SJSA1 (cell line): ENCODE results near the gene MAST2.

DNA sequence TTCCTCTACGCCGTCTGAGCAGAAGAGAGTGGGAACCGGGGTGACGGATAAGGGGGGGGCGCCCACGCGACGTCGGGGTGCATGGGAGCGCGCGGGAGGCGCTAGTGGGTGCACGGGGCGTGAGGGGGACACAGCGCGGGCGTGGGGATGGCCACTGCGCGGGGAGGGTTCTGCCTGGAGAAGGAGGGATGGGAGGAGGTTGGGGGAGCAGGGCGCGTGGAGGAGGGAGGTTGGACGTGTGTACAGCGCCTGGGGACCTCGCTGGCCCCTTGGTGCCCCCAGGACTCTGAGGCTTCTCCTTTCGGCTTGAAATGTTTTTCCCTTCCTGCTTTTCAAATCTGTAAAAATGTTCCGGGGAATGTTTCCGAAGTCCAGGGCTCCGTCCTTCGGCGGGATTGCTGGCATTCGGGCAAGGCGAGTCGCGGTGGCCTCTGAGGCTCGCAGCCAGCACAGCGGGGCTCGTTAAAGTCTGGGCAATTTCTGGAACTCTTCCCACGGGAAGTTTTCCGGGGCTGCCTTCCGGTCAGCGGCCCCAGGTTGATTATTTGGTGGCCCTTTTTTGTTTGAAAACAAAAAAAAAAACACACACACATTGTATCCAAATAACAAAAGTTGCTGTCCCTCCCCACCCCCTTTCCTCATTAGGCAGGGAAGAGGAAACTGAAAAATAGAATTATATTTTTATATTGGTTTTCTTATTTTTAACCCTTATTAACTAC is 13.2 kb downstream of the RNF220 start:
- RAMPAGE, long total RNA, result no peak

- RAMPAGE, long total RNA, result no peak
These were observed 79.1 kb downstream of the RNF220 start for GRCh38 chr1:44484182-44484598.

- RAMPAGE, long total RNA, result no peak
These were observed 32.3 kb downstream of the TMEM53 start for GRCh38 chr1:44641695-44642686.

DNA sequence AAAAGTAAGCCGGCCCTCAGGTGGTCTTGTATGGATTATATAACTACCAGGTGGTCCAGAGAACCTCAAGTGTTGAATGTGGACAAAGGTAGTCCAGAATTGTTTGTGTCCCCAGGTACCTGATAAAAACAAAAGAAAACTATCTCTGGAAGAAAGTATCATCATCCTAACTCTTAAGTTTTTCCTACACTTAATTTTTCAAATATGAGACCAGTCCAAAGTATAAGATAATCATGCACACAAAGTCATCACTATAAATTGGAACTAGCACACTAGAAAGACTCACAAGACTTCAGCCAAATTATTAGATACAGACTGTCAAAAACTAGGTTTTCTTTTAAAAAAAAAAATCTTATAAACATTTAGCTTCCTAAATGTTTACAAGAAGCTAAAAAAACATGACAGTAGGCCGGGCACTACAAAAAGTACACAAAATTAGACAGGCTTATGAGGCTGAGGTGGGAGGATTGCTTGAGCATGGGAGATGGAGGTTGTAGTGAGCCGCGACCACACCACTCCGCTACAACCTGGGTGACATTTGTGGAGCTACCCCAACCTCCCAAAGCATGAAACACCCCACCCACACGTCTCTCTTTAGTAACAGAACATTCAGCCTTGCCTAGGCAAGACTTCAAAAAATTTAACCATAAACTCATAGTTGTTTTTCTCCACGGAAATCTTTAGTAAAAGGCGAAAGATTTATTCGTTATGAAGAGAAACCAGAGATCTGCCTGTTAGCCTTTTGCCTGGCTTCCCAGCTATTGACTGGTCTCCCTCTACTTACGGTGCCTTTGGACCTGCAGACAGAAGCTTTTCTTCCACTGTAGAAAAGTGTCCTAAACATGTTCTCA is 18.2 kb upstream of the KIF2C start:
- RAMPAGE, long total RNA, result no peak

DNA sequence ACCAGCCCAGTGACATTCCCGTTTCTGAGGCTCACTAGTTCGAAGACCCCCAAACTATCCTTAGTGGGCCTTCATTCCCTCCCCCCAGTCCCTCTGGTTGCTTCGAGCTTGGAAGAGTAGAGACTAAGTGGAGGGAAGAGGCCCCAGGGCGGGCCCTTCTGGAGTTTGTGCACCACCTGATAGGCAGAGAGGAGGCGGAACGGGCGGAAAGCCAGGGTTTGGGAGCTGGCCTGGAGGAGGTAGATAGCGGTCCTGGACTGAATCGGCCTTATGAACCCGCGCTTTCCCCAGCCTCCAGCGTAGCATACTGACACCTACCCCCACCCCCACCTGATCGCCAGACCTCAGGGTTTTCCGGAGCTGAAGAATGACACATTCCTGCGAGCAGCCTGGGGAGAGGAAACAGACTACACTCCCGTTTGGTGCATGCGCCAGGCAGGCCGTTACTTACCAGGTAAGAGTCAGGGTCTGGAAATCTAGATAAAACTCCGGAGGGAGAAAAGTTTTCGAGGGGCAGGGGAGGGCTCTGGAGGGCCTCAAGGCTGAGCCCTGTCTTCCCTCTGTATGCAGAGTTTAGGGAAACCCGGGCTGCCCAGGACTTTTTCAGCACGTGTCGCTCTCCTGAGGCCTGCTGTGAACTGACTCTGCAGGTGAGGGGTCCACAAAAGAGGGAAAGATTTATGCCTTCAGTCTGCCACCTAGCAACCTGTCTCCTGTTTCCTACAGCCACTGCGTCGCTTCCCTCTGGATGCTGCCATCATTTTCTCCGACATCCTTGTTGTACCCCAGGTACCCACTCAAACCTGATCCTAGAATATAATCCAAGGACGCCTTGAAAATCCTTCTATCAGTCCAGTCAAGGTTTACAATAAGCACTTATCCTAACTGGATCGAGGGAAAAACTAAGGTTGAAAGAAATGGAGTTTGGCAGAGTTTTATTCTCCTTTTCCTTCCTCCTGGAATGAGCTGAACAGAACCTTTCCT is 804 bp downstream of the UROD start:
- RAMPAGE, long total RNA, result no peak

GRCh38 chr1:45211211-45211708 is 4.9 kb upstream of the ZSWIM5 start:
- RAMPAGE, long total RNA, result no peak

GRCh38 chr1:45345736-45346318 is 5.9 kb downstream of the TOE1 start:
- RAMPAGE, long total RNA, result no peak

- RAMPAGE, long total RNA, result no peak
These were observed 8.8 kb downstream of the TOE1 start for GRCh38 chr1:45348725-45349205.

GRCh38 chr1:45507872-45509202 is 8.2 kb downstream of the MMACHC start:
- RAMPAGE, long total RNA, result no peak

GRCh38 chr1:45803271-45803757 is at the start of gene MAST2:
Gene MAST2, plus strand, starts transcription at chr1:45803612.
- RAMPAGE, long total RNA, result no peak

DNA sequence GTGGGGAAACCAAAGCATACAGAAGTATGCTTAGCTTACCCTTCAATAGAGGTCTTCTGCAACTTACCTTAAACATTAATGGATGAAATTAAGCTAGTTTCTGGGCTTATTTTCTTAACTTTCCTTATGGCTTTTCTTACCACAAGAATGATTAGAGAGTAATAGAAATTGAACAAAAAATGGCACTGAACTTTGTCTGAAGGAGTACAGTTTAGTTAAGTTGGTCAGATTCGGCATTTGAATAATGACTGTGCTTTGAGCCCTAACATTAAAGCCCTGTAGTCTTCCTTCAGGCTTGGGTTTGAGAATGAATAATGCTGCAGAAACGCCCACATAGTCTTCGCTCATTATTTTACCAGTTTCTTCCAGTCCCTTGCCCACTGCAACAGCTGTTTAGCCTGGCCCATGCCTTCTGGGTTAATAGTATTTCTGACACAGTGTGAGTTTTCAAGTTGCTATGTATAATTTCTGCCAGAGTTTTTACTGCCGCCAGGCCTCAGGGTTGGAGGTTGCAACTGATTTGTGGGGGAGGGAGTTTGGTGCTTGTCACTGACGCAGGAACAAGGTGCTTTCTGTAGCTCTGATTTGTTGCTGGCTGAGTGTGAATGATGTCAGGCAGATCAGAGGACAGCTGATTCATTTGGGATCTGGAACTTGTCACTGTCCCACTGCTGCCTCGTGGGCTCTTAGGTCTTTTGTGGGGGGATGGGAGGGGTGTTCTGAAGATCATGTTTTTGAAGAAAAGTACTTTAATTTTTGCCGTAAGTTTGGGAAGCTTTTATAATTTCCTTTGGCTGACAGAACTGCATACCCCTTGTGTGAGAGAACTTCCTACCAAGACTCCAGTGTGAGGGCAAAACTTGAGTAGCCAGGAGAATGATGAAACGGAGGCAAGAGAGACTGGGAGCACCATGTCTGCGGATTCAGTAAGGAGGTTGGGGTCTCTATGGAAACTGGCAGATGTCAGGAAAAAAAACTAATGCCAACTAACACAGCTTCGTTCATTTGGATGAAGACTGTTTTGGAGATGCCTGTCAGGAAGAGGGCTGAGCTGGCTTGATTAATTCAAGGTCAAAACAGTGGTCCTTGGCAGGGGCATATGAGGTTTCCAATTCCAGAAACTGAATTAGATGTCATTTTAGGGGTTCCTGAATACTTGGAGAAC is 109.9 kb downstream of the MAST2 start:
- RAMPAGE, long total RNA, result no peak

DNA sequence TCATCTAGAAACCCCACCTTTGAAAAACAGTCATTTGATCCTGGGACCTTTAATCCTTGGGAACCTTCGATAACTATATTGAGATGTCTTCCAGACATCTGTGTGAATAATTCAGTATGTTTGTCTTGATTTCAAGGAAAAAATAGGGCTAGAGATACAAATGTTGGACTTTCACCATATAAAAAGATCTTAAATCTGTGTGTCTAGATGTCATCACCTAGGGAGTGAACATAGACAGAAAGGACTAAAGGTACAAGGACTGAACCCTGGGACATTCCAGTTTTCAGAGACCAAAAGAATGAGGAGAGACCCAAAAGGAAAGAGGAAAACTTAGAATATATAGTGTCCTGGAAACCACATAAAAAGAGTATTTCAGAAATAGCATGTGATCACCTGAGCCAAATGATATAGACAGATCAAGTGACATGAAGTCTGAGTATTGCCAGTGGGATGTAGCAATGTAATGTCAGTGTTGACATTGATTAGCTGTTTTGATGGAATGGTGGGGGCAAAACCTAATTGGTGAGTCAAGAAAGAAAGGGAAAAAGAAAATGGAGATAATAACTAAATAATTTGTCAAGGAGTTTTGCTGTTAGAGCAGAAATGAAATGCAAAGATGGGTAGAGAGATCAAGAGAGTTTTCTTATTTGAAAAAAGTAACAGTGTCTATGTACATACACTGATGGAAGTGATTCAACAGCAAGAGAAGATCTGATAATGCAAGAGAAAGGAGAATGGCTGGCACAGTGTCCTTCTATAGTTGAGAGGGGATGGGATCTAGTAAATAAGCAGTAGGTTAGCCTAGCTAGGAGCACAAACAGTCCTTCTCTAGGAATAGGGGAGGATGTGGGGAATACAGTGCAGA is 158.8 kb downstream of the PIK3R3 start:
- RAMPAGE, long total RNA, result no peak

GRCh38 chr1:45974916-45975247 is 157.5 kb downstream of the PIK3R3 start:
- RAMPAGE, long total RNA, result no peak

- RAMPAGE, long total RNA, result no peak
These were observed 112.8 kb downstream of the PIK3R3 start for GRCh38 chr1:46019487-46020150.

- RAMPAGE, long total RNA, result no peak
These were observed 88.9 kb downstream of the PIK3R3 start for GRCh38 chr1:46043313-46044104.

DNA sequence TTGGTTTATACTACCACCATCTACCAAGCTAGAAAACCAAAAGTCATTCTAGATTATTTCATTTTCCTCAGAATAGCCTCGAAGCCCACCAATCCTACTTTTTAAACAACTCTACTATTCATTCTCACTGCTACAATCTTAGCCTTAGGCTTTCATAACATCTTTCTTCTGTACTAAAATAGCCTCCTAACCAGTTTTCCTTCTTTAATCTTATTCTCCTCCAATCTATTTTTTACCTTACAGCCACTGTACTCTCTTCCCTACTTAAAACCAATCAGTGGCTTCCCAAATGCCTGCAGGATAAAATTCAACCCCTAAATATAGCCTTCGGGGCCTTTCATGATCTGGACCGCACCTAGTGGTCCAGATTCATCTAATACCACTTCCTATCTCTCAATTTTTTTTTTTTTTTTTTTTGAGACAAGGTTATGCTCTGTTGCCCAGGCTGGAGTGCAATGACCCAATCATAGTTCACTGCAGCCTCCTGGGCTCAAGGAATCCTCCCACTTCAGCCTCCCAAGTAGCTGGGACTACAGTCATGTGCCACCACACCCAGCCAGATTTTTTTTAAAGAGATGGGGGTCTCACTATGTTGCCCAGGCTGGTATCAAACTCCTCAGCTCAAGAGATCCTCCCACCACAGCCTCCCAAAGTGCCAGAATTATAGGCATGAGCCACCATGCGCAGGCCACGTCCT is 19.4 kb downstream of the PIK3R3 start:
- RAMPAGE, long total RNA, result no peak

DNA sequence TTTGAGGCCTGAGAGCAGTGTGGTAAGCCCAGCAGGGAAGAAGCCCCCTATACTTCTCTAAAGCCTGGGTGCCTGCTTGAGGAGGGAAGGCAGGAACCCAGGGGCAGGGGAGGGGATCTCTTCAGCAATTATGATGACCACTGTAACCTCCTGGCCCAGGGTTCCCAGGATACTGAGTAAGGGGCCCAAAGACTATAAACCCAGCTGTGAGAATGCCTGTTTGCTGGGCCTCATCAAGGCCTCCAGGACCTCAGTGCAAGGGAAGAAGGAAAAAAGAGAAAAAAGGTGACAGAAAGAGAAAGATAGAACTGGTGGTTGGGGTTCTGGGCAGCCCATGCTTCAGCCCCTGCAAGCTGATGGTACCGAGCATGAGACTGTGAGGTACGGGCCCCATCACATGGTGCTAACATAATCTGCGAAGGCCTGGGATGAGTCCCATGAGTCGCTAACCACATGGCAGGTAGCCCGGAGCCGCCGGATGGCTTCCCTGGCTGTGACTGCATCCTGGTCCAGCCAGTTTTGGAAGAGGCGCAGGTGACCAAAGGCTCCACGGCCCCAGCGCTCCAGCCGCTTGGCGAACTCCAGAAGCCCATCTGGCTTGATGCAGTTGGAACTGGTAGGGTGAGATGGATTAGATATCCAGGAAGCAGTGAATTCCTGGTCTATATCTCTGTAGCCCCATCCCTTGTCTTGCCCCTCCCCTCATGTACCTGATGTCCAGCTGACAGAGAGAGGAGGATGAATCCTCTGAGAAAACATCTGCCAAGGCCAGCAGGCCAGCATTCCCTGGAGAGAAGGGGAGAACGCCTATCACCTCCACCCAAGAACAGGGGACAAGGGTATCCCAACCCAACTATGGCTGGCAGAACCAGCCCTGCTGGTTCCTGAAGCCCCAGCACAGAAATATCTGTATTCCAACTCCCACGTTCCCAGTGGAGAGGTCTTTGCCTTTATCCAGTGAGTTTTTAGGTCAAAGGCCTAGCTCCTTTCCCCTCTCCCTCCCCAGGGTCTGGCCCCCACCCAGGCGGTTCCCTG is 24.6 kb downstream of the LRRC41 start:
- RAMPAGE, long total RNA, result no peak

GRCh38 chr1:46316521-46317020 is 13.1 kb downstream of the UQCRH start:
- RAMPAGE, long total RNA, result no peak

DNA sequence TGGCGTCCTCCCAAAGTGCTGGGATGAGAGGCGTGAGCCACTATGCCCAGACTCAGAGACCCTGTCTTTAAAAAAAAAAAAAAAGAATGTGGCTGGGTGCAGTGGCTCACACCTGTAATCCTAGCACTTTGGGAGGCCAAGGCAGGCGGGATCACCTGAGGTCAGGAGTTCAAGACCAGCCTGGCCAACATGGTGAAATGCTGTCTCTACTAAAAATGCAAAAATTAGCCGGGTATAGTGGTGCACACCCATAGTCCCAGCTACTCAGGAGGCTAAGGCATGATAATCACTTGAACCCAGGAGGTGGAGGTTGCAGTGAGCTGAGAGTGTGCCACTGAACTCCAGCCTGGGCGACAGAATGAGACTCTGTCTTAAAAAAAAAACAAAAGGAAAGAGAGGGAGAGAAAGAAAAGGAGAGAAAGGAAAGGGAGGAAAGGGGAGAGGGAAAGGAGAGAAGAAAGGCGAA is 11.5 kb downstream of the NSUN4 start:
- RAMPAGE, long total RNA, result no peak

DNA sequence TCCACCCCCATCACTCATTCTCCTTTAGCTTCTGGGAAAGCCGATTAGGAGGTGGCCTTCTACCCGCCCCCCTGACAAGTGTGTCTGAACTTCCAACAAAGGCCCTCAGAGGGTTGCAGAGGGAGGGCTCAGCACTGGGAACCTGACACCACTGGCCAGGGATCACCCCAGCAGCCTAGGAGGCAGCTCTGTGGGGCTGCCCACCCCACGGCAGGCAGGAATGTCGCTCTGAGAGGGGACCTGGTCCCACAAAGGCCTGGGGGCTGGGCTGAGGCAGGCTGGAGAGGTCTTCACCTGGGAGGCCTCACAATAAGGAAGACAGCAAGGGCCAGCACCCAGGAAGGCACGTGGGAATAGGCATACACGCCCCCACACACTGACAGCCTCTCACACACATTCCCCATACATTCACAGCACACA is 15.2 kb downstream of the TMEM275 start:
- RAMPAGE, long total RNA, result no peak